Left cardiac atrium (tissue), 1 donor: ENCODE measurements around the gene AFF4.

DNA sequence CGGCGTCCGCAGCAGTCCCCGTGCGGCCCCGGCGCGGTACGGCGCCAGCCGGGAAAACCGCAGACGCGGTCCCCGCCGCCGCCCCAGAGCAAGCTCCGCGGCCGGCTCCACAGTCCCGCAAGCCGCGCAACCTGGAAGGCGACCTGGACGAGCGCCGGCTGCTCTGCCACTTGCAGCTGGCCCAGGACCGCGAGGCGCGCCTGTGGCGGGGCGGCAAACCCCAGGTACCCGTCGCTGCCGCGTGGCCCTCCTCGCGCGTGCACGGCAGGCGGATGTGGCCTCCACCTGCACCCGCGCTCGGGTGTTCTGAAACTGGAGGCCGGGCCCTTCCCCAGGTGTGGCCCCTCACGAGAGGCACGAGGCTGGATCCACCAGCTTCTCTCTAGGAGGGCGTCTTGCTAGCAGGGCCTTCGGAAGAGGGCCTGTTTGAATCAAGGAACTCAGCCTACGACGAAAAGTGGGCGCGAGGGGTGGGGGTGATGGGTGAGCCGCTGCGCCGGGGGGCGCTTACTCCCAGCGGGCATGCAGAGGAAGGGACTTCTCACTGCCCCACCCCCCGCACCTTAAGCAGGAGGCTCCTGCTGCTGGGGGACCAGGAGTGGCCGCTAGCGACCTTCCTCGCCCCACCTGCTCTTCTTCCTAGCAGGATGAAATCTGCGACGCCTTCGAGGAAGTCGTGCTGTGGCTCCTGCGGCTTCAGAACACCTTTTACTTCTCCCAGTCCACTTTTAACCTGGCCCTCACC lies 647 bp downstream of the CCNI2 start:
- PRO-cap, result no peak

DNA sequence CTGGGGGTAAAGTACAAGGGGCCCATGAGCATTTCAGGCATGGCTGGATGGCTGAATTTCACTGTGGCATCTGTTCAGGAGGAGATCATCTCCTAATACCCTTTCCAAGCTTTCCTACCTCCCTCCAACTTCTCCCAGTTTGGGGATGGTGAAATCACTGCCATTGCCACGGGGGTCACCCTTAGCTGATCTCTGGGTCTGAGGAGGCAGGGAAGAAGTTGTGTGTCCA lies 2.6 kb downstream of the CCNI2 start:
- PRO-cap, result no peak

DNA sequence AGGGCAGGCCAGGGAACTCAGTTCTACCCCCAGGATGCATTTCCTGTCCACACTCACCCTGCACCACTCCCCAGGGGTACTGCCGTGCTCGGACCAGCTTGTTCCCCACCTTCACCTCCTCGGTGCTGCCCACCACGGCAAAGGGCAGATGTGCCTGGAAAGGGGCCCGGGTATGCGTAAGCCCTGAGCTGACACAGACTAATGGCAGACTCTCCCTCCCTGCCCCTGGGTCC lies 14.4 kb downstream of the CCNI2 start:
- PRO-cap, result no peak

DNA sequence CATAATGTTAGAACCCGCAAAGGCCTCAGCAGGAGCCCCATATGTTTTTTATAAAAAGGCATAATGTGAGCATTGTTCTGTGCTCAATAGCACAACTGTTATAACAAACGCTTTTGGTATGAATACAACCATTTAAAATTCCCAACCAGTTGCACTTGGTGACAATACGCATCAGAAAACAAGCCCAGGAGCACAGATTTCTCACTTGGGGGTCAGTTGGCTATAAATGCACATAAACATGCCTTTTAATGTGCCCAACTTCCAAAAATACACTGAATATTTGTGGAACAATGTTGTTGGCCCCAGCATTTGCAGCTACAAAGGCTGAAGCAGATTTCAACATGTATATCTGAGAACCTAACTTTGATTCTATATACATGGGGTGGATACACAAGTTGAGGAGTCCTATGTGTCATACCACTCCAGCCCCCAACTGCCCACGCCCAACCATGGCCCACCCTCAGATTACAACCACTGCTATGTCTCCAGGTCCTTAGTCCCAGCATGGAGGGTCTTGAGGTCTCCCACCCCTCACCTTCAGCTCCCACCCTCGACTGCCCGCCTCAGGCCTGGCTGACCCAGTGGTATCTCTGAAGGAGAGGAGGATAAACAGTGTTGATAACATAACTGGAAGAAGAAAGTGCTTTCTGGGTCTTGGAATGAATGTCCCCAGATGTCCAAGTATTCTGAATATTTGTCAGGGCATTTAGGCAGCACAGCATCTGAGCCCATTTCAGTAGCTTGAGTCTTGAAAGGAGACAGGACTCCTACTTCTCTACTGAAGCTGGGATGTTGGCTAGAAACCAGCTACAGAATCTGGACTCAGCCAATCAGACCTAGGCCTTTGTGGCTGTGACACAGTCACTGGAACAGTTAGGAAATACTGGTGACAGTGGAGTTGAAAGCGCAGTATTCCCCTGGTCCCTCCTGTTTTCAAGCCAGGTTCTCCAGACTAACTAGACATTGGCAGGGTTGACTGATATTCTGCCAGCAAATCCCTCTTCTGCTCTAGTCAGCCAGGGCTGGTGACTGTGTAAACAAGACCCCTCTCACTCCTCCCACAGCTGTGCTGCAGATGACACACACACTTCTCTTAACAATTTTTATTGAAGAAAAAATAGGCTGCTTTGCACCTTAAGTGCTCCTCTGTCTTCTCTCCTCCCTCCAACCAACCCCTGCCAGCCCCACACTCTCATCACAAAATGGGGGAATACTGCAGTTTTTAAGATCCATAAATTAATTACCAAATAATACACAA lies 8.4 kb downstream of the SOWAHA start:
- PRO-cap, result no peak

GRCh38 chr5:132822744-132823963 lies 7.3 kb downstream of the SHROOM1 start:
- PRO-cap, result no peak

DNA sequence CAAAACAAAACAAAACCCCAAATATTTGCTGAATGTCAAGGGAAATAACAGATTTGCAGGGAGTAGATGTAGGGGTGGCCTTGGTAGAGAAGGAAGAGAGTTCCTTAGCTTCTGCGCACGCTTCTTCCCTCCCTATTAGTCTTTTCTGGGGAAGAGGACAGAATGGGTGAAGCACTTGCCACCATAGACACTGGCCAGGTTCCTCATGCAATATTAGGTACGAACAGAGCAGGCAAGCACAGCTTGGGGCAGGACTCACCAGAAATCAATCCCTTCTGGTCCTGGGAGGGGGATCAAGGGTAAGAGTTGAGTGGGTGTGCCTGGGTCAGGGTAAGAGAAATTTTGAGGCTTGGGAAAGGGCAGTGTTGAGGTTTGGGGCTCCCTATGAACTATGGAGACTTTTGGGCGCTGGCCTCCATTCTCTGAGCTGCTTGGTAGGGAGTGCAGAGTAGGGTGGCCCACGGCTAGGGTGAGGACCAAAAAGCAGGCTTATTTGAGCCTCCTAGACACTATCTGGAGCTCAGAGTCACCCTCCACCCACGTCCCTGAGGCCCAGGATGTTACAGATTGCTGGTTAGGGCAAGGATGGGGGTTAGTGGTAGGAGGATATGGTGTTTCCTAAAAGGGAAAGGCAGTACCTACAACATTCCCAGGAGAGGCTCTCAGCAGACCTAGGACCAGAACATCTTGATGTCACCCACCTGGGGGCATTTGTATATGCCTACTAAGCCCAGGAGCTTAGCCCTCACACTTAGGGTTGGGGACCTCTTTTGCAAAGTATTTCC lies 2.6 kb downstream of the SHROOM1 start:
- PRO-cap, result no peak

GRCh38 chr5:132841530-132842009 lies 11.1 kb upstream of the SHROOM1 start:
- PRO-cap, result no peak

DNA sequence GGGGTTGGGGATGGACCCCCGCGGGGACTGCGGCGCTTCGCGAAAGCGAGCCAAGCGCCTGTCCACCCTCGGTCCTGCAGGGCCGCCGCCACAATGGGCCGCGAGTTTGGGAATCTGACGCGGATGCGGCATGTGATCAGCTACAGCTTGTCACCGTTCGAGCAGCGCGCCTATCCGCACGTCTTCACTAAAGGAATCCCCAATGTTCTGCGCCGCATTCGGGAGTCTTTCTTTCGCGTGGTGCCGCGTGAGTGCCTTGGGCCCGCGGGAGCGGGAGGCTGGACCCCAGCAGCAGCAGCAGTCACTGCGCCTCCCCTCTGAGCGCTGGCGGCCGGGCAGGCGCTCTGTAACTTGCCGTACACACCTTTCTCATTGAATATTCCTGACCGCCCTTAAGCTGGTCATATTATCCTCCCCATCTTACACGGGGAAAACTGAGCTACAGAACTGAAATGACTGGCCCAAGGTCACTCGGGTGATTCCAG lies 389 bp downstream of the UQCRQ start:
- PRO-cap, result no peak

- PRO-cap, result no peak
These were observed 1.7 kb upstream of the LEAP2 start for GRCh38 chr5:132871332-132872527.

GRCh38 chr5:132886773-132887069 lies 13.3 kb downstream of the LEAP2 start:
- PRO-cap, result no peak

DNA sequence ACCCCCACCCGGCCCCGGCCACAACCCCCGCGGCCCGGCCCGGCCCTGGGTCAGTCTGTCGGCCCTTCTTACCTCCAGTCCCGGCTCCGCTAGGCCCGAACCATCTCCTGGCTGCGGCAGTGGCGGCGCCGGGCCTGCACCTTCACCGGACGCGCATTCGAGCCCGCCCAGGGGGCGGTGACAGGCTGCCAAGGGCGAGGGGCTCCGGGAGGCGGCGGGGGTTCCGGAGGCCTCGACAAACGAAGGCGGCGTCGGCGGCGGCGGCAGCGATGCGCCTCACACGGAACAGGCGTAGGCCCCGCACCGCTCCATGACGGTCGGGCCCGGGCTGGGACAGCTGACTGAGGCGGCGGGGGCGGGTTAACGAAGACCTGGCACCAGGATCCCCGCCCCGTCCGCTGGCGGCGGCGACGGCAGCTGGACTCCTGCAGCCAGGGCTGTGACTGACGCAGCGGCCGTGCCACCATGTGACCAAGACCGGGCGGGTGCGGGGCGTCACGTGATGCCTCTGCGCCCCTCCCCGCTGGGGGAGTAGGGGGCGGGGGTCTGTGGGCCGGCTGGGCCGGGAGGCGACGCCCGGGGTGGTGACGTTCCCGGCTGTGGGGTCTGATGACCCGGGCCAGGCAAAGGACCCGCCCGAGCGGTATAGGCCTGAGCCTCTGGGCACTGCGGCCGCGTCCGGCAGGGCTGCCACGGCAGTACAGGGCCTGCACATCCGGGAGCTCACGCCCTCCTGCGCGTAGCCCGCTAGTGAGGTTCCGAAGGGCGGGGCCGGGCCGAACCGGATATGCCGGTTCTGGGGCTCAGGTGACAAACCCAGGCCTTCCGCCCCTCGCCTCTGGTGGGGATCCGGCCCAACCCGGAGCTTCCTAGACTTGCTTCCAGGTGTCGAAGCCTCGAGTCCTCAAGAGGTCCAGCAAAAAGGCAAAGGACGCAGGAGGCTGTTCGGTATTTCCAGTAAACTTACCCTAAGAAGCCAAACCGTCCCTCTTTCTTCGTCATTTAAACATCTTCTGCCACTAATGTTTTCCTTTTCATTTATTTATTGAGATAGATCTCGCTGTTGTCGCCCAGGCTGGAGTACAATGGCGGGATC lies at the start of gene AFF4:
Gene AFF4 (minus strand): TSS at position 448 of the 1,096 bp plus-strand sequence.
- PRO-cap, result bidirectional peak, plus-strand start at position 238 of the sequence, minus-strand start at position 109 of the sequence; bidirectional peak, plus-strand start at position 534 of the sequence, minus-strand start at position 343 of the sequence

DNA sequence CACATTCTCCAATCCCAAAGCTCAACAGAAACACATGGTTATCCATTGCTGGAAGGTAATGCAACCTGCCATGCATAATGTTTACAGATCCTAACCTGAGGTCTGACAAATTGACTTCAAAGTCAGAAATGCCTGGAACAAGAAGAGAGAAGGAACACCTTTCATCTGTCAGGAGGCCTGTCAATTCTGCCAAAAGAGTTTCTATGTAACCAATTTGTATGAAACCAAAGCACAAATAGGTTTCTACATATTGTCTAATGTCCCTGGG lies 204.9 kb downstream of the FSTL4 start:
- PRO-cap, result no peak

- PRO-cap, result no peak
These were observed 172.0 kb downstream of the FSTL4 start for GRCh38 chr5:133440196-133440888.

DNA sequence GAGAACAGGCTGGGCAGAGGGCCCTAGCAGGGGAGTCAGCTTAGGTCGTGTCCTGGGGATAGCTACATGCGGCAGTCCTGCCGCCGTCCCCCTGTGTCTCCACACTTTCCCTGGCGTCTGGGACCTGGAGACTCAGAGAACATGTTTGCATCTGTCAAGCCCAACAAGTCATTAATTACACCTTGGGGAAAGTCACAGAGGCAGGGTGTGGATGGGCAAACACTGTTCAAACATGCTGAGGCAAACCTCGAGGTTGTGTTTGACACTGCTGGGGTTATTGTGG lies 123.6 kb downstream of the C5orf15 start:
- PRO-cap, result no peak

DNA sequence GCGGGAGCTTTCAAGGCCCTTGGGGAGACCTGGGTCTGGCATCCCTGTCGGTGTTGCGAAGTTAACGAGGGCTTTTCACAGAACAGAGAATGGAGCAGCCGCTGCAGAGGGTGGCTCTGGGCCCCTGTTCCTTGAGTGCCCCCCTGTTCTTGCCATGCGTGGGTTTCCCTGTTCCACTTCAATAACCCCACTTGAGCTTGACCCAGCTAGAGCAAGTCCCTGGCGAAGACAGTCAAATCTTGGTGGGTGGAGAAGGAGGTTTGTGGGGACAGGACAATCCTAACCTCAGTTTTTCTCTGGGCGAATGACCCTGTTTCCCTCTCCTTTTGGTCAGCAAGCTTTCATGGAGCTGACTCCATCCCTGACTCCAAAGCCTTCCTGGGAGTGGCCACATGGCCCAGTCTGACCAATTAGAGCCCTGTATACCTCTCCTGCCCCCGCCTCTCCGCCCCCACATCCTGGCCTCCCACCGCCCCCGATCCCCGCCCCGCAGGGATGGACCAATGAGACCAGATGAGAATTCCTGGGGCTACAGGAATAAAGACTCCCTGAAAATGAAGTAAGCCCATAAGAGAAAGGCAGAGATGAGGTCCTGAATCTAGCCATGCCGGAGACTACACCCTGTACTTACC lies 3.0 kb upstream of the VDAC1 start:
- PRO-cap, result no peak

- PRO-cap, result no peak
These were observed 34.8 kb upstream of the TCF7 start for GRCh38 chr5:134079571-134080161.

DNA sequence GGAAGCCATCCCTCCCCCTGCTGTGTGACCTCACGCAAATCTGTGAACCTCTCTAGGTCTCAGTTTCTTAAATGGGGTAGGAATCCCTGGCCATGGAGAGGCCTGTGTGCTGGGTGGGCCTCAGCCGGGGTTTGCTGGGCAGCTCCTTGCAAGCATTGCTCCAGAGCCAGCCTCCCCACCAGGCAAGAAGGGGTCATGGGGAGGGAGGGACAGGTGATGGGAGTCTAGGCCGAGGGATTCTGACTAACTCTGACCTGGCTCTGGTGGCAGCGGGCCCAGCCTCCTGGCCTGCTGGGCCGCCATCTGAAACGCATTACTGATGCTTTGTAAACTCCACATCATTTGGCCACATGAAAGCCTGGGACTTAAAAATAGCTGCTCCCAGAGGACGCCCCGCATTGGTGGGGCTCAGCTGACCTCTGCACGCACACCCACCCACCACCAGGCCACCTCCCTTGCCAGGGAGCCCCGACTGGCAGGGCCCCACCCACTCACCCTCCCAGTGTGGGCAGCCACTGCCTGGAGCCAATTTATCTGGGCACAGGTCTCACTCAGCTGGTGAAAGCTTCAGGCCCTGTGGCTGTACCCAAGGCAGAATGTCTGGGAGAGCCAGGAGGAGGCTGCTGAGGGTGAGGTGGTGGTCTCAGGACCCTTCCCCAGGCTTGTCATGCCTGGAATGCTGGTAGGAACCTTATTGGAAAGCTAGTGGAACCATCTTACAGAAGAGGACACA lies 10.6 kb downstream of the TCF7 start:
- PRO-cap, result no peak

DNA sequence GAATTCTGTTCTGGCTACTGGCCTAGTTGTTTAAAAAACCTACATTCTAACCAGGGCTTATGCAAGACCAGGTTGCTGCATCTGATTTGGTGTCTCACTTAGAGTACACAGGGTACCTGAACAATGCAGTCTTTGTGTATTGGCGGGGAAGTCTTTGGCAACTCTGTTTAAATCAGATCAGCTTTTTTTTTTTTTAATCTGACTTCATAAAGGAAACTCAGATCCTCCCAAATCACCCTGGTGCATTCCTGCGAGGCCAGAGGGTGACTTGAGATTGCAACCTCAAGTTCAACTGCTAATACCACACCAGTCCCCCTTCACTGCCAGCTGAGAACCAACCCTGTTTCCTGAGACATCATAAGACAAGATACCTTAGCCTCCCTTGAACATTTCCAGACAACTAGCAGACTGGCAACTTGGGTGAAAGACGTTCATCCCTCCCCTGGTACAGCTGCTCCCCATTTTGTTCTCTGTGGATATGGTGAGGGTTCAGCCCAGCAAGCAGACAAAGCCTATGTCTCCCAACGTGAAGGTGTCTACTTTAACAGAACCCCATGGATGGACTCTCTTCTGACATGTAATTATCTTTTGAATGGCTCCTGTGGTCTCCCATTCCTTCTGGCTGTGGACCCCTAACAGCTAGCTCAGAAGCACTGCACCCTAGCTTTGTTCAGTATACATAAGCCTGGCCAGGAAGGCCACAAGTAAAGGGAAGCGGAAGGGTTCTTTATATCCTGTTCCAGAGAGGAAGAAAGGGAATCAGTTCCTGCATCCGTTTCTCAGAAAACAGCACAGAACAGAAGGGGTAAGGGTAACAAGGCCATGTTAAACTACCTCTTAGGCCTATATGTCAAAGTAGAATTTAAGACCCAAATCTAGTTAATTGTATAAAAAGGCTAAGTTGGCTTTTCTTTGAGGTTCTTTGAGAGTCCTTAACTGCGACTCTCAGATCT lies 26.8 kb downstream of the SKP1 start:
- PRO-cap, result no peak

- PRO-cap, result no peak
These were observed 1.1 kb downstream of the SKP1 start for GRCh38 chr5:134175676-134176076.

DNA sequence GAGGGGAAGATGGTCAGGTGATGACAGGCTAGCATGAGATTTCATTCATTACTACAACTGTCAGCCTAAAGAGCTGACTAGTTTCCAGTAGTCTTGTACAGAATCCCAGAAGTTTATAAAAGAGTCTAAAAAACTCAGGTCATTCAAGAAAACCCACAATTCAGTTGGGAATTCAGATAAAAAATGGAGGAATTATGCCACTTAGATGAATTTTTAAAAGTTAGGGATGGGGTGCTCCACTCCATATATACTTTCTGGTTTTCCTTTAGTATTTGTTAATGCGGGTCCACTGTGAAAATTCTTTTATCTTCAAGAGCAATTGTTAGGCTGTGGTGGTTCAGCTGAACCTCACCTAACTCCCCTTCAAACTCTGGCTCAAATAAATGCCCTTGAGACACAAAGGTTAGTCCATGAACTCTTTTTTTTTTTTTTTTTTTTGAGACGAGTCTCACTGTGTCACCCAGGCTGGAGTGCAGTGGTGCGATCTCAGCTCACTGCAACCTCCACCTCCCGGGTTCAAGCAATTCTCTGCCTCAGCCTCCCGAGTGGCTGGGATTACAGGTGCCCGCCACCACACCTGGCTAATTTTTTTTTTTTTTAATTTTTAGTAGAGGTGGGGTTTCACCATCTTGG lies 13.2 kb upstream of the SKP1 start:
- PRO-cap, result no peak